ENCODE measurements around a stretch of chr17.

DNA sequence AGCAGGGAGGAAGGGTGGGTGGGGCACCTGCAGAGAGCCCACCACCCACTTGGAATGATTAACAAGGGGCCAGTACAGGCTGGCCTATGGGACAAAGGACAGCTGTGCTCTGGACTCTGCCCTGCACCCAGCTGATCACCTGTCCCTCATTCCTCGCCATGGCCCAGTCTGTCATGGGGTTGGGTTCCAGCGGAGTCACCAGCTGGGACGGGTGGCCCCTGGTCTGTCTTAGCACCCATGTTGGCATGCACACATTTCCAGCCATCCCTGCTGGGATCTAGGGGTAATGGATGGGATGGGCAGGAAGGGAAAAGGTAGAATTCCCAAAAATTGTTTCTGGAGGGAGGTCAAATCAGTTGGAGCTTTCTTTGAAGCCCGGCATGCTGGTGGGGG, 15.6 kb downstream of the LASP1 start:
- PRO-cap: no peak

DNA sequence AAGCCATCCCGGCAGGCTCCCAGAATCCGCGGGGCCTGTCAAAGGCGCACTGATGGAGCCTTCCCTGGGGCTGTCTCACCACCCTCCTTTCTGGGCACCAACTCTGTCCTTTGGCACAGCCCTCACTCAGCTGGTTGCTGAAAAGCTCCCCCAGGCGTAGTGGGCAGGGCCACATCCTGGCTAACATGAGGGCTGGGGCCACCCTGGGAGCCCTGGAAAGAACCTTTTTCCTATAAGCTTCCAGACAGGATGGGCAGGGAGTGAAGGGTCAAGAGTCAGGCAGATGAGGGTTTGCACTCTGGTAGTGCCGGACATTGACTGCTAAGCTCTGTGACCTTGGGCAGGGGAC, 27.8 kb downstream of the LASP1 start:
- PRO-cap: no peak

DNA sequence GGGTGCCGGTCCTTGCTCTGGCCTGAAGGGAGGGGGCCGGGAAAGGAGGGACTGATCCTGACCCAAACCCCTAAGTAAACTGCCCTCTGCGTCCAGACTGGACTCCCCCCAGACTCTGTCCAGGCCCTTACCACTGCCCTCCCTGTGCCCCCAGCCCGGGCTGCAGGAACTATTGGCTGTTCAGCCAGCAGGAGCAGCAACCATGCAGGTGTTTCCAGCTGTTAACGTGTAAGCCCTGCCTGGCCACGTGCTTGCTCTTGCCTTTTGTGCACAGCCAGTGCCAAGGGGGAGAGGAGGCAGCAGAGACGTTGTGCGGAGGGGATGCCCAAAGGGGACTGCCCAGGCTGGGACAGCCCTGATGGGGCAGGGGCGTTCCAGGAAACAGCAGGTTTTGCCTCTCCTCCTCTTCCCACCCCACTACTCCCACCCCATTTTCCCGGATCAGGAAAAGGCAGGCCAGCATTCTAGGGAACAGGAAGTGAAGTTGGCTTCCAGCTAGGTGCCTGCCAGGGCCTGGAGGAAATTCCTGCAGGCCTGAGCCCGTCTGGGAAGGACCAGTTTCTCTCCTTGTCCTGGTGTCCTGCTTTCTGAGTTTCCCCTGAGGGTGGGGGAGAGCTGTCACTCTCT, 38.8 kb downstream of the LASP1 start:
- PRO-cap: no peak

DNA sequence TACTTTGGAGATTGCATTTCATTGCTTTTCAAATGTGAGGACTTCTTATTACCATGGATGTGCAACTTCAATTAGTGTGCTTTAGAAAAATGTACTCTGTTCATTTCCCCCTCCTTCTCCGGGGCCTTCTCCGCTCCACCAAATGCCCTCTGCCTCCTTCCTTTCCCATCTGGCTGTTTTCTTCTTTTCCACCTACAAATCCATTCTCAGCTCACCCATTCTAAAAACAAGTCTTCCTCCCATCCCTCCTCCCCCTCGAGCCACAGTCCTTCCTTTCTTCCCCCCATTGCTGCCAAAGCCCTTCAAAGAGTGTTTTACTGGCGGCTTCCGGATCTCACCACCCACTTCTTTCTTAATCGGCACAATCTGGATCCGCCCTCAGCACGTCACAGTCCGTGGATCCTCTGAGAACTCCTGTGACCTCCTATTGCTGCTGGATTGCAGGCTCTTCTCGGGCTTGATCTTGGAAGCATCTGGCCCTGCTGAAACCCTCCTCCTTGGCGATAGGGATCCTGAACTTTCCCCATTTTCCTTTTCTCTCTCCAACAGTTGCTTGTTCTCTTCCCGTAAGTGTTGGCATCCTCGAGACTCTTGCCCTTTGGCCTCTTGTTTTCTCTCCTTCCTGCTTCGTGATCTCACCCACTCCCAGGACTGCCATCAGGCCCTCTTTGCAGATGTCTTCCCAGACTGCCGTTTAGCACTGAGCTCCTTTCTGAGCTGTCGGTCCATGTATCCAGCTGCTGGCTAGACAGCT, 35.9 kb upstream of the FBXO47 start:
- PRO-cap: no peak

- PRO-cap: no peak
These were observed 47.3 kb upstream of the FBXO47 start for GRCh38 chr17:39014433-39014926.

- PRO-cap: no peak
These were observed 32.7 kb downstream of the PLXDC1 start for GRCh38 chr17:39118774-39119082.

DNA sequence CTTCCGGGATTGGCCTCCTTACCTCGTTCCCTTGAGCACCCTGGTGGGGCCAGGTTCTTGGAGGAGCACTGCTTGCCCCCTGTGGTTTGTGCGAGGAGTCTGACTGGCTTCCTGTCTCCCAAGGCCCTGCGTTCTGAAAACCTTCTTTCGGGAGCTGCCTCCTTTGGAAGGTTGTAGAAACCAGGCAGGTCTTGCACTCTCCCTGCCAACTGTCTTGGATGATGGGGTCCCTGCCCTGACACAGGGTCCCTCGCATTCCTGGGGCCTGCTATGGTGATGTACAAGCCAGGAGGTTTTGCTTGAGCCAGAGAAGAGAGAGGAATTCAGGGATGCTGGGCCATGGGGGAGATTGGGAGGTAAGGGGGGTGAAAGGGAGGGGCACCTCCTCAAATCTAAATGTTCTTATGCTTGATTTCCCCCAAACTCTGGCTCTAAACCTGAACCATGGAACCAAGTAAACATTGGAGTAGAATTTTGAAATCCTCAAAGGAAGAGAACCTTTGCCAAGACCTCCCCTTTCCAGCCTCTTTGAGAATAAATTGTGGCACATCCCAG, 19.6 kb downstream of the PLXDC1 start:
- PRO-cap: no peak

DNA sequence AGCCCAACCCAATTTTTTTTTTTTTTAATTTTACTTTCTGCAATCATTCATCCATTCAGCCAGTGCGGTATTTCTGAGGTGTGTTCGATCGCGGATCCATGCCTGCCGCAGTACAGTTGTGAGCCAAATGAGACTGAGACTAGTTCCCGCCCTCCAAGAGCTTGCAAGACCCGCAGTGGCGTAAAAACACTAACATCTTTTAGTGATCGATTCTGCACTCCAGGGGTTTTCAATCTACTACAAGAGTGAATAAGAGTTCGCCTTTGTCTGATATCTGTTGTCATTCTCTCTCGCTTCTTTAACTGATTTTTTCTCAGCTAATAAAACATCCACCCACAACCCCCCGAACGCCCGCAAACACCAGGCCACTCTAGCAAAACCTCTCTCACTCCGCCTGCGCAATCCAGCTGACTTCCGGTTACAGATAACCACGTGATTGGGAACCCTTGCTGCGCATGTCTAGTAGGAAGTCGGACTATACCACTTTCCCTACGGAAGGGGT, 409 bp upstream of the RPL19 start:
- PRO-cap: bidirectional peak, plus-strand start outside the sequence, minus-strand start at position 387 of the sequence

GRCh38 chr17:39202691-39203152, 2.6 kb downstream of the RPL19 start:
- PRO-cap: no peak

- PRO-cap: no peak
These were observed 8.0 kb downstream of the RPL19 start for GRCh38 chr17:39207970-39208602.

DNA sequence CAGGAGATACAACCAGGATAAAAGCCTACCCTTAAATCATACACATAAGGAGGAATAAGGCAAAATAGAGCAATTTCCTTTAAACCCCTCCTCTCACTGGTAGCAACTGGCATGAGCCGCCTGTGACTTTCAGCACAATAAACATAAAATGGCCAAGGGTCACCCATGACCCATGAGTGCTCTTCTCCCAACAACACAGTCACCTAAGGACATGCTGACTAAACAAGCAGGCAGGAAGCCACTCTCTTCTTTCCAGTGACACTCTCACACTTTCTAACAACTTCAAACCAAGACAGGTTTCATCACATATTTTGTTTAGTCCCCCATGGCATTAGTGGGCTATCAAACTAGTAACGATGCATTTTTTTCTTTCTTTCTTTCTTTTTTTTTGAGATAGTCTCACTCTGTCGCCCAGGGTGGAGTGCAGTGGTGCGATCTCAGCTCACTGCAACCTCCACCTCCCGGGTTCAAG, 30.9 kb upstream of the STAC2 start:
- PRO-cap: no peak

DNA sequence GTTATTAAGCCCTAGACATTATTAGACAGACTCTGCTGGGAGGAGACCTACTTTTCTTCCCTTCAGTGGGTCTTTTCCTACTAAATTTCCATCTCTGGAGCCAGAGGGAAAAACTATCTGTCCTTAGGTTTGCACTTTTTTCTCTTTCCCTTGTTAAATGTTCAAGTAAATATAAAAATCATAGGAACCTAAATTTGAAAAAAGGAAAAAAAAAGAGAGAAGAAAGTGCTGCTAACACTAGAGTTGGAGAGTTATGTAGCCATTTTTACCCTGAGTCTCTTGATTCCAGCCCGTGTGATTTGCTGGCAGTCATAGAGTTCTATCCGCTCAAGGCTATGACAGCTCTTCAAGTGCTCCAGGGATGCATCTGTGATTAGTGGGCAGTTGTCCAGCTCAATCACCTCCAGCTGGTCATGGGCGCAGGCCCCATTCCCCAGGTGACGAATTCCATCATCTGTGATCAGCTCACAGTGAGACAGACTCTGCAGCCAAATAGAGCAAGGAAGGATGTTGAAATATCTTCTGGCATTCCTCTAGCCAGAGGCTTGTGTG, 38.2 kb upstream of the STAC2 start:
- PRO-cap: no peak

- PRO-cap: no peak
These were observed 6.2 kb upstream of the FBXL20 start for GRCh38 chr17:39407362-39408238.

DNA sequence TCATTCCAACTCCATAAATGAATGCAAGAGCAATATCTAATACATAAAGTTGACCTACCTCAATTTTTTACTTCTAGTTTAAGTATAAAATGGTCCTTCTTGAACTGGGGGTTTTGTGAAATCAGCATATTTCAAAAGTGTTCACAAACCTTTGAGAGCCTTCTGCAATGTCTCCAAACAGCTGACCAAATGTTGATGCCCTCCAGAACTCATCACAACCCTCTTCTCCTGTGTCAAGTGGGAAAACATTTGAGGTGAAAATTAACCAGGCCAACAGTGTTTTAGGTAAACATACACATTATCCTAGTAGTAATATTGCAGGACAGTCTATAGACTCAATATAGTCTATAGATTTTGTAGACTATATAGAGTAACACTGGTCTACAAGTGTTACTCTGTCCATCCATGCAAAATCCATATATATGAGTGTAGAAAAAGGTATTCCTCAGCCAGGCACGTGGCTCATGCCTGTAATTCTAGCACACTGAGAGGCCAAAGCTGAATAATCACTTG, 7.6 kb downstream of the MED1 start:
- PRO-cap: no peak

GRCh38 chr17:39606804-39607360, 838 bp downstream of the NEUROD2 start:
- PRO-cap: no peak

DNA sequence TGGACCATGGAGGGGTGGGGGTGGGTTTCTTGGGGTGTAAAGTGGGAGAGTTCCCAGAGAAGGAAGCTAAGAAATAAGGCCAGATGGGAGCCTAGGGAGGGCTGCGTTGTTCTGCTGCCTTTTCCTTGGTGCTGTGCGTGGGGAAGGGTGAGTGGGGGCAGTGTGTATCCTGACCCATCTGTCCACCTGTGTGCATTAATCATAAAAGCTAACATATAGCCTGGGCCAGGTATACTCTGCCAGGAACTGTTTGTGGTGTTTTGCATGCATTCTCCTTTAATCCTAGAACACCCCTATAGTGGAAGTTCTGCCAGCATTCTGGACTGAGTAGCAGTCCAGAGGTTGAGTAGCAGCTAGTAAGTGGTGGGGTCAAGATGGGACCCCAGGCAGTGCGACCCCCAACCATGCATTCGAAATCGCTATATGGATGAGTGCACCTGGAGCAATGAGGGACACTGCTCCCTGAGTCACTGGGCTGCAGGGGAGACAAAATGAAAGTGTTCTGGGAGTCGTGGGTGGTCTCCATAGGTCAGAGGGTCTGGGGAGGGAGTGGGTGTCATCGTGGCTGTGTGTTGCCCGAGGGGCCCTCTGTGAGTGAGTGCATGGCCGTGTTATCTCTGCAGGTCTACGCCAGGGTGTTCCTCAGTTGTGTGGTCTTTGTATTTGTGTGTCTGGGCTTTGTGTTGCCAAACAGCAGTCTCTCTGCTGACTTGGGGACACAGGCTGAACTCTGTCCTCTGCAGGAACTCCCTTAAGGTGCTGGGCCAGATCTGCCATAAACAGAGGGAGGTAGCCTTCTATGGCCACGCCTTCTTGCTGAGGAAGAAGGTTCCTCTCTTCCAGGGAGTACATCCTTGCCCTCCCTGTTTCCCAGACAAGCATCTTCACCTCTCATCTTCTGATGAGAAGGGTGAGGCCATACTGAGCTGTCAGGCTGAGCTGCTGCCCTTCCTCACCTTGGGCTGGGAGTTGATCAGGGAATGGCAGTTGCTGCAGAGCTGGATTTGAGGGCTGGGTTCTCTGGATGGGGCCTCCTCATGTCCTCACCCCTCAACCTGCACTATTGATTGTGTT, 1.5 kb downstream of the ERBB2 start:
- PRO-cap: no peak

- PRO-cap: no peak
These were observed 5.2 kb downstream of the ERBB2 start for GRCh38 chr17:39704817-39705676.

DNA sequence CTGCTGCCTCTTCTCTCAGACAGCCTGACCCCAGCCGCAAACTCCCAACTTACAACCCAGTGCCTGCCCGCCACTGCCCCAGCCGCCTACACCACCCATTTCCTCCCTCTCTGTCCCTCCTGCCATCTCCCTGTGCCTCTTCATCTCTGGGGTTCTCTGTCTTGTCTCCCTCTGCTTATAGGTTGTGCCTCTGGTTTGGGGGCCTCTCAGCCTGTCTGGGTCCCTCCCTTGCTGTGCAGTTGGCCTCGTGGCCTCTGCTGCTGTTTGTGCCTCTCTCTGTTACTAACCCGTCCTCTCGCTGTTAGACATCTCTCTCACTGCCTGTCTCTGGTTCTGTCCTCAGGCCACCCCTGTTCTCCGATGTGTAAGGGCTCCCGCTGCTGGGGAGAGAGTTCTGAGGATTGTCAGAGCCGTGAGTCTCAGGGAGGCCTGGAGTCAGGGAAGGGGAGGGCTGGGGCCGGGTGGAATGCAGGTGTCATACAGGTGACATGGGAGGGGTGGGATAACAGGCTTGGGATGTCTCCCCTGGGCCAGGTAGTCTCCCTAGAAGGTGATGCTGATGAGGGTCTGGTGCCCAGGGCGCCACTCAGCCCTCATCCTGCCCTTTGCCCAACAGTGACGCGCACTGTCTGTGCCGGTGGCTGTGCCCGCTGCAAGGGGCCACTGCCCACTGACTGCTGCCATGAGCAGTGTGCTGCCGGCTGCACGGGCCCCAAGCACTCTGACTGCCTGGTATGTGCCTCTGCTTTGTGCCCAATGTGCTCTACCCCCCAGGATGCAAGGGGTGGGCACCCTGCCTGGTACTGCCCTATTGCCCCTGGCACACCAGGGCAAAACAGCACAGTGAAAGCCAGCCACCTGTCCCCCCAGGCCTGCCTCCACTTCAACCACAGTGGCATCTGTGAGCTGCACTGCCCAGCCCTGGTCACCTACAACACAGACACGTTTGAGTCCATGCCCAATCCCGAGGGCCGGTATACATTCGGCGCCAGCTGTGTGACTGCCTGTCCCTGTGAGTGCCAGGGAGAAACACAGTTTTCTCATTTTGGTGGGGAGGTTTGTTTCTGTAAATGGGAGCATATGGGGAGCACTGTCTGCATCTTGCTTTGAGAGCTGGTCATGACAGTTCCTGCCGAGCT, 10.0 kb downstream of the ERBB2 start:
- PRO-cap: no peak

- PRO-cap: no peak
These were observed 830 bp downstream of the GRB7 start for GRCh38 chr17:39738501-39739035.

- PRO-cap: no peak
These were observed 16.6 kb downstream of the LRRC3C start for GRCh38 chr17:39943973-39944606.